Ishikawa (cell line): ENCODE data around the genes EXD2 and SUSD6.

- RRBS = no CpG with 5 or more reads among the region's 3 CpGs
Observed at GRCh38 chr14:68936756-68937405, 42.2 kb downstream of the ACTN1 start.

DNA sequence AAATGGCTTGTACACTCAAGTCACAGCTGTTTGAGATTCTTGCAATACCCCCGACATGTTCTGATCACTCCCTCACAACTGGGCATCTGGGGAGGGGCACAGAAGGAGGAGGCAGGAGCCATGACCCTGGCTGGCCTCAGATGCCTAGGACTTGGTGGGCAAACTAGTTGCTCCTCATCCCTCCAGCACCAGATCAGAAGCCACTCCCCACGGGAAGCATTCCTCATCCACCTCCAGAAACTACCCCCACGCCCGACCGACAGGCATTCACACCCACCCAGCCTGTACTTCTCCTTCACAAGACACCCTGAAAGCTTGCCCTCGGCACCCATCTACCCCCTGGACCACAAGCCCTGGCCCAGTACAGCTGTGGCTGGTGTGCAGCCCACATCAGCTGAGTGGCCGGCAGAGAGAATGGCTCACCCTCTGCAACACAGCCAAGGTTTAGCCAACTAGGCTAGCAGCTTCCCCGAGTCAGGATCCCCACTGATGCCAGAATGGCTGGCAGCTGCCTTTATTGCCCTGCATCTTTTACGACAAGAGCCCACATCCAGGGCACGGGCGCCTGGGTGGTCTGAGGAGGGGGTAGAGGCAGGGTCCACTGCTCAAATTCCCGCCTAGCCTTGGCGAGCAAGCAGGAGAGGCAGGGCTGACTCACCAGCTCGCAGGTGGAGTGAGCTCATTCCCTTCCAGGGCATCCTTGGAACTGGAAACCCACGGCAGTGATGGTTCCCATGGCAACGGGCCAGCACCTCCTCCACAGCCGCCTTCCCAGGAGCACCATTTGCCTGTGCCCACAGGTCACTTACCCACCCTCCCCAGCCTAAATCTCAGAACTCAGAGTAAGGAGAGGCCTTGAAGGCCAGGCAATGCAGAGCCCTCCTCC is 17.2 kb downstream of the ACTN1 start:
- RRBS = no CpG with 5 or more reads among the region's 17 CpGs

GRCh38 chr14:69005631-69006229 is 26.6 kb upstream of the ACTN1 start:
- RRBS = 2% methylated on average over 2 of the region's 10 CpGs

DNA sequence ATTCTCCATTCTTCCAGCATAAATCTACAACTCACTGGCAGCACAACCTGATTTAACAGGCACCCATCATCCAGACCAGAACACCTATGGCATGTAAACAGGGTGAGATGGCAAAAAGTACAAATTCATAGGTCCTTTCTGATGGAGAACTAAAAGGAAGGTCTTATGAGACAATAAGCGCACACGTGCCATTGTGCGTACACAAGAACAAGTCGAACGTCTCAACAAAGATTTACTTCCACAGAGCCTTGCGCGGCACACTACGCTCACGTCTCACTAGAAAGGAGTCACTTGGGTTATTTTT is 74.2 kb upstream of the ACTN1 start:
- RRBS = no CpG with 5 or more reads among the region's 9 CpGs

DNA sequence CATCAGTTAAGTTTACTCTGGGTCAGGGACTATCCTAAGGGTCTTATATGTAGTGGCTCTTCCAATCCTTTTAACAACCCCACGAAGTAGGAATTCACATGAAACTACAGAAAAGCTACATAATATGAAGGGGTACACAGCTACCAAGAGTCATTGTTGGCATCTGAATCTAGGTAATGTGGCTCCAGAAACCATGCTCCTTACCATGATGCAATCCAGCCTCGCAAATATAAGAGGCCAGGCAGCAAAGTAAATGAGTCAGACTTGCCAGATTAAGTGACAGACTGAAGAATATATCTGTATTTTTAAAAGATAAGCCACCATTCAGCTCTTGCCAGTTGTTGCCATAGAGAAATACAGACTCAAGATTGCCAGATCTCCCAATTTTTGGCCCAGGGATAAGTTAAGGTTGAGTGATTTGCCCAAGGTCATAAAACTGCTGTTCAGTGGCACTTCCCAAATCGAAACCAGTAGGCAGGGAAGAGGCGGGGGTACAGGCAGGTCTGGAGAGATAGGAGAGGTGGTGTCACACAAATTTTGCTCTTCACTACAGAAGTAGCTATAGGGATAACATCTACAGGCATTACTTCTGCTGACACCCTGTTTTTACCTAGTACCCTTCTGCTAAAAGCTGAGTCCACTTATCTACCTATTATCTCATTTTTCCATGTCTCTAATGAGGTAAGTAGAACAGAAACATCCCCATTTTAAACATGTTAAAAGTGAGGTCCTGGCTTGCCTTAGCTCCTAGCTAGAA is 19.7 kb downstream of the DCAF5 start:
- RRBS = no CpG with 5 or more reads among the region's 4 CpGs

DNA sequence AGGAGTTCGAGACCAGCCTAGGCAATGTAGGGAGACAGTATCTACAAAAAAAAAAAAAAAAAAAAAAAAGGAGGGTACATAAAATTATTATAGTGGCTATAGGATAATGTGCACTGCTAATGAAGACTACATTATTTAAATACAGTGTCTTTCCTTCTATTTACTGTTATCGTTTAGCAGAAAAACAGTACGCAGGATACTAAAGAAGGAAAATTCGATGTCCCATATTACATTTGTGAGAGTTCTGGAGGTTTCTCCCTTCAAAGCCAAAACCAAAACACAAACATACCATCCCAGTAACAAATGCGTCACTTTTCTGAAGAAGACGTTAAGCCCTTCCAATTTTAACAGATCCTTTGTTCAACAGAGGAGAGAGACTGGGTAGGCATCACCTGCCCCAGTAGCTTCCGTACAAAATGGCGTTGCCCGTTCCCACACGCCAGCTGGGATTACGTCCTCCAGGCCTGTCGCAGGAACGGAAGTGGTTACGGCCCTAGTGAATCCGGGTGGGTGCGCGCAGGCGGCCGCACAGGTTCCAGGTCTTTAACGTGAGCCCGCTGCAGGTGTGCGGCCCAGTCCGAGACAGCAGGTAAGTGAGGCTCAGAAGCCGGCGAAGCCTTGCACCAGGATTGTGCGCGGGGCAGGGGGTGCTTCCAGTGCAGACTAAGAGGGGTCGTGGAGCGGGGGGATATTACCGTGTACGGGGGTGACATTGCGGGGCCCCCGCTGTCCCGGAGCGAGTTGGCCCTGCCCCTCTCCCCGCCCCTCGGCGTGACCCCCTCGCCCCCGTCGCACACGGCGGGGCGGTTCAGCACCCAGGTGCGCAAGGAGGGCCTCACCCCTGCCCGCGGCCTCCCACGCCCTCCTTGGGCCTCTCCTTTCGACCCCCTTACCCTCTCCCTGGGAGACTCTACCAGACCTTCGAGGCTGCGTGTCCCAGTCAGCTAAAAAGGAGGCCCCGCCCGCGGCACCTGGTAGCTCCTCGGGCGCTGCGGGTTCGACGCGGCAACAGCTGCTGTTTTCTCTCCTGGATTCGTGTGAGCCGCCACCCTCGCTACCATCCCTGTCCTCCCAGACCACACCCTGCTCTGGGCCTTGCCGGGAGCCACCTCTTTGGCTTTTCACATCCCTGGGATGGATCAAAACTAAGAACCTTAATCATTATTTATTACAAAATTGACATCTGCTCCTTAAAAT is at the start of gene EXD2:
Gene EXD2 (plus strand): TSS at position 496 of the 1,197 bp plus-strand sequence.
- RRBS = 2% methylated on average over 14 of the region's 64 CpGs

- RRBS = no CpG with 5 or more reads among the region's 4 CpGs
Observed at GRCh38 chr14:69399083-69399397, 548 bp downstream of the SLC39A9 start.

- RRBS = no CpG with 5 or more reads among the region's 6 CpGs
Observed at GRCh38 chr14:69501218-69501739, 16.8 kb downstream of the PLEKHD1 start.

DNA sequence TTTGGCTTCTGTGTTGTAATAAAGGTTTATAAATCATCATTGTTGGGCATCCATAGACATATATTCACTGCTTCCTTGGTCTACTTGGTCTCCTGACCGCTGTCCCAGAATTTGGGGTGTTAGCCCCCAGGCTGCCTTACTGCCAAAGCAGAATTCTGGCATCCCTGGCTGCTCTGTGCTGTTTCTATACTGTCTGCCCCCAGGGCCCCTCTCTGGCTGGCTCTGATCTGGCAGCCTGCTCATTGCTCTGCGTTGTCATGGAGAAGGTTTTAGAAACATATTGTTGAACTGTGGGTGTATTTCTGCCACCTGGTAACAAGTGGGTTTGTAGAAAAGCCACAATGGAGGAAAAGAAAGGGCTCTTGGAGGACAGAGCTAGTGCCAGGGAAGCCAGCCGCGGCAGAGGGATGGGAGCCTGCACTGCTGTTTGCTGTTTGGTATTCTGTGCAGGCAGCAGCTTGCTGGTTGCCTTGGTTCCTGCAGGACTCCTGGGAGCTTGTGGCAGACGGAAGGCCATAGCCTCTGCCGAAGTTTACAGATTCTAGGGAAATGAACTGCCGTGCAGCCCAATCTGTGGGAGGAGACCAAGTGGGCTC is 15.2 kb downstream of the CCDC177 start:
- RRBS = no CpG with 5 or more reads among the region's 7 CpGs

DNA sequence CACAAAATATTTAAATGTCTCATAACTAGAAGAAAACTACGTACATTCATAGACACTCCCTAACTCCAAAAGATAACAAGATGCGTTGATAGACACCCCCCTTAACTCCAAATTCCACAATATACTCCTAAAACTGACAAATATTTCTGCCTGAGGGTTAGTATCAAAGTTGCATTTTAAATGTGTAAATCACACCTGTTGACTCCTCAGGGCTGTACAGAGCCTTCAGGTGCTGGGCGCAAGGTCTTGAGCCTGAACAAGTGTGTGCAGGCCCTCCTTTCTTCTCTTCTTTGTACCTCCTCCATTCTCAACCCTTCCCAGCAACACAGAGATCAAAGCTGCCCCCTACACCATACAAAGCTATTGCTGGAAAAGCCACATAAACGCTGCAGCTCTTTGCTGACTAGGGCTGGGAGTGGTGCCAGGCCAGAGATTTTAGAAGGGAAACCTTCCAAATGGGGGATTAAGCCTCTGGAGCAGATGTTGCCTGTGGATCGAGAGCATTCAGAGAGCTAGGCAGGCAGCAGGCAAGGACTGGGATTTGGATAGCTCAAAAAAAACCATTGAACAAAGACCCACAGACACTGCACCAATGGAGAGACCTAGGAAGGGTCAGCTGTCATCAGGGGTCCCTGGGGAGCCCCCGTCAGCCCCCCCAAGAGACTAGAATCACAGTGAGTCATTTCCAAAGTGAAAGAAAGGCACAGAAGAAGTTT is 18.4 kb upstream of the CCDC177 start:
- RRBS = no CpG with 5 or more reads among the region's 6 CpGs

GRCh38 chr14:69611501-69612428 is at the start of gene SUSD6:
Gene SUSD6 (plus strand): TSS chr14:69611596.
- RRBS = 2% methylated on average over 35 of the region's 116 CpGs

DNA sequence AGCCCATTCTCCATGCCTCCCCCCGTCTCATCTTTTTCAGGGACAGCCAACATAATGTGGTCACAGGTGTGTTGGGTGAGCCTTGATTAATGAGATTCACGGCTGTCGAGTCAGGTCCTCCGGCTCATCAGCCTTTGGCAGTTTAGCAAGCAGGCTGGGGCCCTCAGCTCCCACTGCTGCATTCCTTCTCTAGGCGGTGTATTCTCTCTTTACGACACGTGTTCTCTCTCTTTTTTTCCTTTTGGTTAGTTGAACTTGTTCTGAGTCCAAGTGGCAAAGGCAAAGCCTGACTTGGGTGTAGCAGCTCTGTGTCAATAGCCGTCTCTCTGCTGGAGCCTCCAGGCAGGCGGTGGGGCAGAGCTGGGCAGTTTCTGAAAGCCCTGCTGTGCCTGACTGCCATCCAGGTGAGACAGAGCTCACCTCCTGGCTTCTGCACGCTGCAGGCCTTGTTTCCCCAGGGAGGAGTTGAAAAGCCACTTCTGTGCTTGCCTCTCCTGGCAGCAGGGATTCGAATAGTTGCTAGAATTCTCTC is 46.6 kb downstream of the SUSD6 start:
- RRBS = no CpG with 5 or more reads among the region's 11 CpGs

GRCh38 chr14:69658416-69659139 is 47.2 kb downstream of the SUSD6 start:
- RRBS = no CpG with 5 or more reads among the region's 11 CpGs

GRCh38 chr14:69674879-69675573 is 63.6 kb downstream of the SUSD6 start:
- RRBS = no CpG with 5 or more reads among the region's 2 CpGs

- RRBS = no CpG with 5 or more reads among the region's 5 CpGs
Observed at GRCh38 chr14:69773797-69774181, 6.8 kb downstream of the SRSF5 start.

DNA sequence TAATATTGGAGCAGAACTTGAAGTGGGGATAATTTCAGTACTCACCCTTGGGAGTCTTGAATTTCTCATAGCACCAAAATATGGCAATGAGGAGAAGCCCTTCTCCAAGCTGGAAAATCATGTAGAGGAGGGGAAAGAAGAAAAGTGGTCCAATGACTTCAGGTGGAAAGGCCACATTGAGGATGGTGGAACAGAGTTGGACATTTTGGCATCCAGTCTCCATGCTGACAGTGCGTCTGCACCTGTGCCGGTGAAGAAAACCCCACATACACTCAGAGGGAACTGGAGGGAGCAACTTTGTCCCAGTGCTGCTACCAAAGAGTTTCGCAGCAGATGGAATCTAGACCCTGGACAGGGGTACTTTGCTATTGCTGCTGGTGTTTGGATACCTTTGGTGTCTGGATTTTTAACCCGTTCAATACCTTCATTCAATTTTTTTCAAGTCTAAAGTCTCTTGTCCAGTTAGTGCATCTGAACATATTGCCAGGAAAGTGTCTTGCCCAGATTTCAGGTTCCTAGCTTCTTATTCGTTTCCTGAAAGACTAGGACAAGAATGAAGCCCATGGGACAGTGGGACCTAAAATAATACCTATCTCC is 11.4 kb downstream of the SRSF5 start:
- RRBS = no CpG with 5 or more reads among the region's 5 CpGs

GRCh38 chr14:69876673-69877424 is 2.4 kb upstream of the SMOC1 start:
- RRBS = no CpG with 5 or more reads among the region's 6 CpGs

GRCh38 chr14:69885806-69886255 is 6.6 kb downstream of the SMOC1 start:
- RRBS = no CpG with 5 or more reads among the region's 10 CpGs

GRCh38 chr14:69999433-70000041 is 120.3 kb downstream of the SMOC1 start:
- RRBS = no CpG with 5 or more reads among the region's 9 CpGs